Neutrophil (primary cell): ENCODE measurements around a stretch of chr1.

DNA sequence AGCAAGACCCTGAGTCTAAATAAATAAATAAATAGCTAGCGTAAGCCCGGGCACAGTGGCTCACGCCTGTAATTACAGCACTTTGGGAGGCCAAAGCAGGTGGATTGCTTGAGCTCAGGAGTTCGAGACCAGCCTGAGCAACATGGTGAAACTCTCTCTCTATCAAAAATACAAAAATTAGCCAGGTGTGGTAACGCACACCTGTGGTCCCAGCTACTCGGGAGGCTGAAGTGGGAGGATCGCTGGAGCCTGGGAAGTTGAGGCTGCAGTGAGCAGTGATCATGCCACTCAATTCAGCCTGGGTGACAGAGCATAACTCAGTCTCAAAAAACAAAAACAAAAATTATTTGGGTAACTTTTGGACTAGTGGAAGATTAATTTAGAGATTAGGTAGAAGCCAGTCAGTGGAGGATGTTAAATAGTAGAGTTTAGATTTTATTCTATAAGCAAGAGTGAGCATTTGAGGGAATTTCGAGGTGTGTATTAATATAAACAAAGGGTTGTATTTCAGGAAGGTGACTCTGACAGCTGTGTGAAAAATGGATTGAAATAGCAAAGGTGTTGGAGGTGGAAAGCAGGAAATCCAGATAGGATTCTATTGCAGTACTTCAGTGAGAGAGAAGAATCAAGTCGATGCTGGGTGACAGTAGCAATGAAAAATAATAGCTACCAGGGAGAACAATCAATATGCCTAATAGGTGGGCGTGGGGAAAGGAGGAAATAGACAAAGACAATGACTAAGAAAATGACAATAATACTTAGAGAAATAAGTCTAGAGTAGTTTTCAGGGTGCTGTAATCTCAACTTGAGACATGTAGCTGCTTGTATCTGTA is 2.2 kb downstream of the STXBP3 start:
- PRO-cap = no peak

DNA sequence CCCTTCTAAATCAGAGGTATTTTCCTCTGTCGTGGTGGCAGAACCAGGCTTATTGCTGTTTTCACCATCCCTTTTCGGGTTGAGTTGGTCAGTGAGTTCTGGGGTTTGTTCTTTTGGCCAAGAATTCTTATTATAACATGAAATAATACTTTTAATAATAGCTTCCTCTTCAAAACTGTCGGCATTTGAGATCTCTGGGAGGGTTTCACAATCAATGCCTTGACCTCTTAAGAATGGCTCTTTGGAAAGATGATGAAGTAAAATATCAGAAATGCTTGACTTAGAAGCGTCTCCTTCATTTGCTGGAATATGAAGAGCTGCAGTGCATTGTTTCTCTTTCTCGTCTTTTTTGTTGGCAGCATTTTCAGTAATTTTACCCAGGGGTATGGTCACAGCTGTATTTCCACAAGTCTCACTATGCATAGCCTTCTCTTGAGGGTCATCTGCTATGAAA is 4.8 kb downstream of the AKNAD1 start:
- PRO-cap = no peak

DNA sequence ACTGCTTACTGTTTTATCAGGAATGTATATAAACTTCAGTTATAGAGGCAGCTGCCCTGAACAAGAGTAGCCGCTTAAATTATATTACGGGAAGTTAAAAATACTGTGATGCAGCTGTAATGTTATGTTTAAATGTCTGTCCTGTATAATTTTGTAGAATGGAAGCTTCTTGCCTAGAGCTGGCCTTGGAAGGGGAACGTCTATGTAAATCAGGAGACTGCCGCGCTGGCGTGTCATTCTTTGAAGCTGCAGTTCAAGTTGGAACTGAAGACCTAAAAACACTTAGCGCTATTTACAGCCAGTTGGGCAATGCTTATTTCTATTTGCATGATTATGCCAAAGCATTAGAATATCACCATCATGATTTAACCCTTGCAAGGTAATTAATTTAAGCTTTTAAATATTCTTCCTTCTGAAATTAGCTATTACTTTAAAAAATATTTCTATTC is 19.9 kb downstream of the GPSM2 start:
- PRO-cap = no peak

GRCh38 chr1:108961270-108961549 is 2.1 kb downstream of the CLCC1 start:
- PRO-cap = no peak

- PRO-cap = no peak
Observed at GRCh38 chr1:109156845-109157278, 42.9 kb downstream of the ELAPOR1 start.

GRCh38 chr1:109277394-109278159 is 5.4 kb downstream of the PSRC1 start:
- PRO-cap = no peak

DNA sequence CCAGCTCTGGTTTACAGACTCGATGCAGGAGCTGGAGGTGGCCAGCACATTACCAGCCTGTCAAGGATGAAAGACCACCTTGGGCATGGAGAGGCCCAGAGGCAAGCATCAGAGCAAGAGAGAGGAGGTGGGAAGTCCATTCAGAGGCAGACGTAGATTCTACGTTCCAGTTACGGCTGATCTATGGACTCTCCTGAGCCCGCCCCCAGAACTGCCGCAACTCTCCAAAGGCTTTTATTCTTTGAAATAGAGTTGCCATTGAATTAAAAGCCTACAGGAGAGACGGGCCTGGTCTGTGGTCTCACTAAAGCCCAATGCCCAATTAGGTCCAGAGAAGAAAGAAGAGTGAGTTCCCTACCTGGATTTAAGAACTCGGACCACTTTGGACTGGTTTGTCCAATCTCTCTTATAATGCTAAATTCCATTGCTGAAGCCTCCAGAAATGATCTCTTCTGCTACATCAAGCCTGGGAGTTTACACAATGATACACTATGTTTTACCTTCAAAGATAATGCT is 4.1 kb upstream of the MYBPHL start:
- PRO-cap = no peak

DNA sequence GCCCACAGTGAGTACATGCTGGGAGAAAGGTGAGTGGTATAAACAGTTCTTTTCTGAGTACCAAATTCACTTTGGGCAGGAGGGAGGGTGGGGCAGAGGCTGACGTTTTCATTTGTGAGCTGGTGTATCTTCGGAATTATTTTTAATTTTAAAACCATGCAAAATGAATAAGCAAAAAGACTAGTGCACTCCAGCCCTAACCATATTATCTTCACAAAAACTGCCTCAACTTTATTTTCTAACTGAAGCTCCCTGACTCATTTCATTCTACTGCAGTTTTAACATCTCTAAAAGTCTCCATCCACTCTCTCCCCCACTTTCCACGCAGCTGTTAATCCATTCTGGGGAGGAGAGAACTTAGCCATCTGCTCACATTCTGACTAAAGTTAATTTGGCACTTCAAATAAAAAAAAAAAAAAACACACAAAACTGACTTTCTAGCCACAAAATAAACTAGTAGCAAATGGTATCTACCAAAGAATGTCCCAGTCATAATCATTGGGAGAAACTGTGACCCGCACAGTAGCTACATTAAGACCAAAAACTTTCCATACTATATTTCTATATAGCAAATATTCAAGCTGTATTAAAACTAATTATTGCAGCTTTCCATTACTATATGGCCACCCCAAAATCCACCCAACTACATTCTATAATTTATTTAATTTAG is 5.4 kb upstream of the MYBPHL start:
- PRO-cap = no peak

- PRO-cap = no peak
Observed at GRCh38 chr1:109314246-109315007, 7.6 kb upstream of the MYBPHL start.

- PRO-cap = no peak
Observed at GRCh38 chr1:109350416-109351171, 43.8 kb upstream of the MYBPHL start.

DNA sequence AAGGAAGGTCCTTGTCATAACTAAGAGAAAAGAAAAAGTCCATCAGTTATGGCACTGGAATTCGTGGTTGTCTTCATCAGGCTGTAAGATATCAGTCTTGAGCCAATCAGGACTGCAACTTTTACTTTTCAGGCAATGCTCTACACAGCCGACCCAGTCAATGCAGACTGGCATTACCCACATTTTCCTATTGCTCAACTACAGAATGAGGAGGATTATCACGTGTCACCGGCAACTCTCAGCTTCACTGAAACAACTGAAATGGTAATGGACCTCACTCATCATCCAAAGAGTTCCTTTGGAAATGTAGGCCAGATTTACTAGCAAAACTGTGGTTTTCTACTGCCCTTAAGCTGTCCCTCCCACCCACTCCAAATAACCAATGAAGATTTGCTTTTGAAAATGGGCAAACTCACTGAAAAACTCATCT is 26.2 kb downstream of the SORT1 start:
- PRO-cap = no peak

DNA sequence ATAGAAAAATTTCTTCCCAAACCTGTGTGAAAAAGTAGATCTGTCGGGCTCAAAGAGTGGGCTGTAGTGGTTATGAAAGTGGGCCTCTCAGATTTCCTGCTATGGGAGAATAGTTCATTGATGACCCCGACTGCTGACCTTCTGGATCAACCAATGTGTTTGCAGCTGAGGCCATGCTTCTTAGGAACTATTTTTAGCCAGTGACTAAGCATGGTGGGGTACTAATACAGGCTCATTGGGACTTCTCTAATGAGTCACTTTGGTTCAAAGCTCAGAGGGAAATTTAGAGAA is 12.5 kb upstream of the PSMA5 start:
- PRO-cap = no peak

- PRO-cap = no peak
Observed at GRCh38 chr1:109502482-109502983, 7.0 kb downstream of the AMIGO1 start.

GRCh38 chr1:109625571-109626207 is 6.1 kb downstream of the AMPD2 start:
- PRO-cap = no peak

DNA sequence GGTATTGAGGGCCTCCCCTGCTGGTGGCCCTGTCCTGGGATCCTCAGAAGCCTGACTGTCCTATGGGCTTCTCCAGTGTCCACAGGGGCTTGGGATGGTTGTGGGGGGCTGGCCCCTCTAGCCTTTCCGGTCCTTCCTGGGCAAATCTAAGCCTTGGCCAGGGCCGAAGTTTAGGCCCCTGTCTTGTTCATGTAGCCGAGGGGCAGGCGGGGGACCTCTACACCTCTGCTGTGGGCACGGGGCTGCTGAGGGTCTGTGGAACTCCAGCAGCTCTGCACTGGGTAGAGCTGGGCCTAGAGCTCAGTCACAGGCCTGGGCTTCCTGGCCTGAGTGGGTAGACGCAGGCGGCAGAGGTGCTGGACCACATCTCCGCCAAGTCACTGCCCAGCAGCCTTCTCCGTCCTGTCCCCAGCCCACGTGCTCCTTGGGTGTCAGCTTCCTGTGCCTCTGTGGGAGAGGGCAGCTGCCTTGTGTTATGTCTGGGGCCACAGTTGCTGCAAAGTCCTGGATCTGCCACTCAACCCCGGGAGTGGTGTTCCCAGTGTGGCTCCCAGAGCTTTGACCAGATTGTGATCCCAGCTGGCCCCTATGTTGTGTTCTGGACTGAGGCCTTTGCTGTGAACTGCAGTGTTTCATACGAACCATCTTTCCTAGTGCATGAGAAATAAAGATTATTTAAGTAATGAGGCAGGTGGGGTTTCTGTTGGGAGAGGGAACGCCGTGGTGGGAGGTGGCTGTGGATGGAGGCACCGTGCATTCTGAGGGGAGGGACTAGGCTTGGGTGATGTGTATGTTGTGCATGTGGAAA is 11.9 kb downstream of the AMPD2 start:
- PRO-cap = no peak

DNA sequence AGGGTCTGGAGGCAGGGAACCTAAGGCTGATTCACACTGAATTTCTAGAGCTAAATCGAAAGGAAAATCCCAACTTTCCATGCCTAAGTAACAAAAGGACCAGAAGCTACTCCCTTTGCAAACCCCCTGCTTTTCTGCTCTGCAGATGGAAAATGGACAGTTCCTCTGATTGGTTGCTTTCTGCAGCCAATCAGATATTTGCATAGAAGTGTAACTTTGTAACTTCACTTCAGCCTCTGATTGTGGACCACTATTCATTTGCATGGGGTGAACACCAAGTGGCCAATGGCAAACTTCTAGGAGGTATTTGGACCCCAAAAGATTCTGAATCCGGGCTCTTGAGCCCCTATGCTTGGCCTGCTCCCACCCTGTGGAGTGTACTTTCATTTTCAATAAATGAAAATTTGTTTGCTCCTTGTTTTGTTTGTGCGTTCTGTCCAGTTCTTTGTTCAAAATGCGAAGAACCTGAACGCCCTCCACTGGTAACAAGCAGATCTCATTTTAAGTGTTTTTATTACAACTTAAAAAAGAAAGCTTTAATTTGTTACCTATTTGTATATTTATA is 6.5 kb upstream of the GSTM4 start:
- PRO-cap = no peak

- PRO-cap = no peak
Observed at GRCh38 chr1:109733458-109733657, 7.5 kb downstream of the GSTM3 start.

DNA sequence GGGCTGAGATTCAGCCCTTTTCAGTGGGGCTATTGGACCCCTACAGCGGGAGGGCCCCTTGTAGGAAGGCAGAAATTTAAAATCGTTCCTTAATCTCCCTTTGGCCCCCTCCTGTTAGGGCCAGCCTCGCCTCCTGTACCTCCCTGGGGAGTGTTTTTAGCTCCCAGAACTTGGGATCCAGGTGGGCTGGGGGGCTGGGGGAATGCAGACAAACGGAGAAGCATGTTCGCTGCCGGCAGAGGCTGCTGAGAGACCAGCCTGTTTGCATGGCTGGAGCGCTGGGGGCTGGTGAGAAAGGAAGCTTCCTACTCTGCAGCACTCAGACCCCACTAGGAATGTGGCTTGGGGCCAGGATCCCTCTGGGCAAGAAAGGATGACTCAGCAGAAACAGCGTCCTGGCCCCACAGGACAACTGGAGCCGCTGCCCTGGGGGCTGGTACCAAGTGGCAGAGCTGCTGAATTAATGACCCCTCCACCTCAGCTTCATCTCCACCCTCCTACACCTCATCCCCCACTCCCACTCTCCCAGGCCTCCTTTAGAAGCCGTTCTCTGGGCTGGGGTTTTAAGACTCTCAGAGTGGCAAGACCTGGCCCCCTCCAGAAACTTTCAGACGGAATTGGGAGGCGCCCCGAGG is 28.4 kb upstream of the EPS8L3 start:
- PRO-cap = no peak

DNA sequence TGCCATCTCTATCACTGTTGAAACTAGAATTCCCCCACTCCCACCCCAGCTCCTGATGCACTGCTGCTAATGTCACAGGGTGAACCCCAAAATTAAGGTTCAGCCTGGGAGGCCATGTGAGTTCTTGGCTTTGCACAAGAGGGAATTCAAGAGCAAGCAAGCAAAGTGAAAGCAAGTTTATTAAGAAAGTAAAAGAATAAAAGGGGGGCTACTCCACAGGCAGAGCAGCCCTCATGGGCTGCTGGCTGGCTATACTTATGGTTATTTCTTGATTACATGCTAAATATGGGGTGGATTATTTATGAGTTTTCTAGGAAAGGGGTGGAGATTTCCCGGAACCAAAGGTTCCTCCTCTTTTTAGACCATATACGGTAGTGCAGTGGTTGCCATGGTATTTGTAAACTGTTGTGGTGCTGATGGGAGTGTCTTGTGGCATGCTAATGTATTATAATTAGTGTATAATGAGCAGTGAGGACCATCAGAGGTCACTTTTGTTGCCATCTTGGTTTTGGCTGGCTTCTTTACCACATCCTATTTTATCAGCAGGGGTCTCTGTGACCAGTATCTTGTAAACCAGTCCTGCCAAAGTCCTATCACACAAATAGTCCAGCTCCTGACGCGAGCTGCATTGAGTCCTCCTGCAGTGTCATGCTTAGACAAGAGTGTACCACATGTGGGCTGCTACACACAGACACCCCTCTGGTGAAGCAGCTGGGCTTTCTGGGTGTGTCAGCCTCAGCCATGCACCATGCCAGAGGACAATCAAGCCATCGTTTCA is 46.4 kb upstream of the CSF1 start:
- PRO-cap = no peak

DNA sequence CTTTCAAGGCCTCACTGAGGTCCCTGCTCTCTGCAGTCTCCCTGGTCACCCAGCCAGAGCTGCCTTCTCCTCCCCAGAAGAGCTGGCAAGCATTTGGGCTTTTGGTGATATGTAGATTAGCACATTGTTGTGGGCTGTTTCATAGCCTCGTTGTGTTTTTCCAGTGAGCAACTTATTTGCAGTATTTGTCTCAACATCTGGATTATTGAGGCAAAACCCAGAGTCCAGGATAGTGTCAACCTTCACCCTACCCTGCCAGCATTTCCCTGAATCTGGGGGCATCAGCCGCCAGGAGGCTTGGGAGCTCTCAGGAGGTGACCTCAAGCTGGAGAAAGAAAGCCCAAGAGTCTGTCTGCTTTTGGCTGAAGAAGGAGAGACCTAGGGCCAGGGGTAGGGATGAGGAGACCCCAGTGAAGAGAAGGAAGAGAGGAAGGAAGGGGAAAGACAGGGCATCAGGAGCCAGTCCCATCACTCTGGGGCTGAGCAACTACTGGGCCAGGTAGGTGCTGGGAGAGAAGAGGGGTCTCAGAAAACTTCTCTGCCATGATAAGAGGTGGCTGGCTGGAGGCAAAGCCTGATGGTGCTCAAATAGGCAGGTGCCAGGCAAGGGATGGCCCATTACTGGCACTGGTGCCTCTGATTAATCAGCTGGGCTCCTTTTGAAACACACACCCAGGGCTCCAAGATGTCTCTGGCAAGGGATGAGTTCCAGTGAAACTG is 2.5 kb downstream of the CSF1 start:
- PRO-cap = no peak